RPMI7951 (cell line): ENCODE measurements around the gene TSEN2.

- RAMPAGE, long total RNA, result no peak
Measured at GRCh38 chr3:11592768-11593135, 51.0 kb downstream of the VGLL4 start.

- RAMPAGE, long total RNA, result no peak
Measured at GRCh38 chr3:11603332-11604110, 40.2 kb downstream of the VGLL4 start.

DNA sequence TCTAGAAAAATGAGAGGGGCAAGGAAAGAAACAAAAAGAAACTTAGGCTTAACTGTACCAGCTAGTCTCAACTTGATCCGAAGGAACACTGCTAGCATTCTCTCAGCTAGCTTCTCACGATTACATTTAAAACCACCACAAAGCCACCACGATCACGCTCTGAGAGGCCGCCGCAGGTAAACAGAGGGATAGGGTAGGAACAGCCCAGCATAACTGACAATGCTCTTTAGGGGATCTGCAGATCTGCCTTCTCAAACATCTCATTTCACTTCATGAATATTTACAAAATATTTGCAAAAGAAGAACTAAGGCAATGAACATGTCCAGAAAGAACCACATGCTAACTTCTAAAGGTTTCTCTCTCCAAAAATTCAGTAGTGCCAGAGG, 19.0 kb downstream of the VGLL4 start:
- RAMPAGE, long total RNA, result no peak

DNA sequence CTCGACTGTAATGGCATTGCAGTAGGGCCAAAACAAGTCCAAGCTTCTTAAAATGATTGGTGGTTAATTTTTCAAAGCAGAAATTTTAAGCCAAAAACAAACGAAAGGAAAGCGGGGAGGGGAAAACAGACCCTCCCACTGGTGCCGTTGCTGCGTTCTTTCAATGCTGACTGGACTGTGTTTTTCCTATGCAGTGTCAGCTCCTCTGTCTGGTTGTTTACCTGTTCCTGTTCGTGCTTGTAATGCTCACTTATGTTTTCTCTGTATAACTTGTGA, 24.6 kb upstream of the TIMP4 start:
- RAMPAGE, long total RNA, result no peak

DNA sequence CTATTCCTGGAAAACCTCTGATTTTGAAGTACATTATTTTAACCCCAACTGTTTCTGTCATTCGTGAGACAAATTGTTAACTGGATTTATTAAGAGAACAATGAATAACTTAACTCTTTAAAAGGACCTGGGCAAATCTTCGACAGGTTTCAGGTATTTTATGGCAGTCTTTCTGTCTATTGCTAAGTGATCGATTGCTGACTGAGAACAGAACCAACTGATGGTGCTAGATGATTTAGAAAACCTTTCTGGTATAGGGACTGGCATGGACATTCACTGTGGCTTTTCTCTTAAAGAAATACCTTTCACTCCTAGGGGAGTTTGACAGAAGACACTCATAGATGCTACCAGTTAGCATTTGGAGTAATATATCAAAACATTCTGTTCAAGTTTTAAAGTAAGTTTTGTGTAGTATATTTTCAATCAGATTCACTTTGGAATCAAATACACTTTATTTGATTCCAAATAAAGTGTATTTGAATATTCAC, 638 bp downstream of the PPARG start:
- RAMPAGE, long total RNA, result no peak

- RAMPAGE, long total RNA, result no peak
Measured at GRCh38 chr3:12436244-12437172, 47.8 kb upstream of the TSEN2 start.

DNA sequence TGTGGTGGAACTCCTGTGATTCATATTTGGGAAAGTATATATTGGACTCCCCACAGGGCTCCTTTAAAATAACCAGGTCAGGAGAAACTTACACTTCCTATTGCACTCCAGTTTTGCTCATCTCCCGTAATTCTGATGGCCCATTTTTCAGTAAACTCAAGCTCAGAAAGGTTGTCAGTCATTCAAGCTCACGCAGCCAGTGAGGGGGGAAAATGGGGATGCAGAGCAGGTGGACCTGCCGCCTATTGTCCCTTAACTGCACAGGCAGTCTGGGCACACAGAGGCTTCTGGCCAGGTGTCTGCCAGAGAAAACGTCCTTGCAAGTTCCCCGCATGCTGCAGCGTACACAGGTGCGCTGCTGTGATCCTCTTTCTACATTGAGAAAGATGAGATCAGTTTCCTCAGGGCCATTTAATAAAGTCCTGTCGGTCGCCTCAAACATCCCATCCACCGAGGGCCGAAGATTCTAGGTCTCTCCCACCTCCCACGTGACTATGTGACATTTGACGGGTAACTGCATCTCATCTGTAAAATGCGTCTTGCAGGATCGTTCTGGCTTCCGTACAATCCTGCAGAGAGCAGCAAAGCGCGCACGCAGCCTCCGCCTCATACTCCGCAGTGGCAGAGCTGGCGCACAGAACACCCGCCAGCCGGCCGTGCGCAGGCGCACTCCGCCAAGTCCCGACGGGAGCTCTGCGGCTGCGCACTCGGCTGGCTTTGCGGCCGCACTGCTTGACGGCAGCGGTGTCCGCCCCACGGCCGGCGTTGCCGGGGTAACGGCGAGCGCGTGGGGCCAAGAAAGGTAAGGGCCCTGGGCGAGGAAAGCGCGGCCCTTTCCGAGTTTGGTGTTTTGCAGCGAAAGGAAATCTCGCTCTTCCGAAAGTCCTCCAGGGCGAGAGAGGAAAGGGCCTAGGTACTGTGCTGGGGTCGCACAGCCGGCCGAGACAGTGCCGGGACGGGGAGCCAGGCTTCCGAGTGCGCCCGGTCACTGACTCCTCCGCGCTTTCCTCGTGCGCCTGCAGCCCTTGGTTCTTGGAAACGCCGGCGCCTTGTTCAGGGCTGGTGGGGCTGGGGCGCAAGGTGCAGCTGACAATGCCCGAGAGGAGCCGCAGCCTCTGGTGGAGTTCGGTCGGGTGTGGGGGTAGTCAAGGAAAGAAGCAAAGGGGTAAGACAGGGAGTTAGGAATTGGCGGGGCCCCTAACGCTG, at the start of gene TSEN2:
TSEN2 (plus strand) TSS at position 765 of the 1,206 bp plus-strand sequence.
- RAMPAGE, long total RNA, result no peak

- RAMPAGE, long total RNA, result no peak
Measured at GRCh38 chr3:12508196-12509187, 24.2 kb downstream of the TSEN2 start.

- RAMPAGE, long total RNA, result no peak
Measured at GRCh38 chr3:12664661-12664790, 609 bp upstream of the RAF1 start.

- RAMPAGE, long total RNA, result no peak
Measured at GRCh38 chr3:12679512-12679926, 15.6 kb upstream of the RAF1 start.

- RAMPAGE, long total RNA, result no peak
Measured at GRCh38 chr3:12909193-12909895, 68.0 kb upstream of the RPL32 start.

DNA sequence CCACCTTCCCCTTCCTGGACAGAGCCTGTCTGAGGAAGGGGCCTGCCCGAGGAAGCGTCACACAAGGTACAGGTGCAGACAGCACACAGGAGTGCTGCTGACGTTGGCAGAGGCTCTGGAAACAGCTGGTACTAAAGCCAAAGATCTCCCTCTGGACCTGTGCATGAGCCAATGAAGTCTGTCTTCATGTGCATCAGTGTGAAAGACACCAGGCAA, 71.6 kb upstream of the RPL32 start:
- RAMPAGE, long total RNA, result no peak

GRCh38 chr3:12916305-12916778, 75.0 kb upstream of the RPL32 start:
- RAMPAGE, long total RNA, result no peak

DNA sequence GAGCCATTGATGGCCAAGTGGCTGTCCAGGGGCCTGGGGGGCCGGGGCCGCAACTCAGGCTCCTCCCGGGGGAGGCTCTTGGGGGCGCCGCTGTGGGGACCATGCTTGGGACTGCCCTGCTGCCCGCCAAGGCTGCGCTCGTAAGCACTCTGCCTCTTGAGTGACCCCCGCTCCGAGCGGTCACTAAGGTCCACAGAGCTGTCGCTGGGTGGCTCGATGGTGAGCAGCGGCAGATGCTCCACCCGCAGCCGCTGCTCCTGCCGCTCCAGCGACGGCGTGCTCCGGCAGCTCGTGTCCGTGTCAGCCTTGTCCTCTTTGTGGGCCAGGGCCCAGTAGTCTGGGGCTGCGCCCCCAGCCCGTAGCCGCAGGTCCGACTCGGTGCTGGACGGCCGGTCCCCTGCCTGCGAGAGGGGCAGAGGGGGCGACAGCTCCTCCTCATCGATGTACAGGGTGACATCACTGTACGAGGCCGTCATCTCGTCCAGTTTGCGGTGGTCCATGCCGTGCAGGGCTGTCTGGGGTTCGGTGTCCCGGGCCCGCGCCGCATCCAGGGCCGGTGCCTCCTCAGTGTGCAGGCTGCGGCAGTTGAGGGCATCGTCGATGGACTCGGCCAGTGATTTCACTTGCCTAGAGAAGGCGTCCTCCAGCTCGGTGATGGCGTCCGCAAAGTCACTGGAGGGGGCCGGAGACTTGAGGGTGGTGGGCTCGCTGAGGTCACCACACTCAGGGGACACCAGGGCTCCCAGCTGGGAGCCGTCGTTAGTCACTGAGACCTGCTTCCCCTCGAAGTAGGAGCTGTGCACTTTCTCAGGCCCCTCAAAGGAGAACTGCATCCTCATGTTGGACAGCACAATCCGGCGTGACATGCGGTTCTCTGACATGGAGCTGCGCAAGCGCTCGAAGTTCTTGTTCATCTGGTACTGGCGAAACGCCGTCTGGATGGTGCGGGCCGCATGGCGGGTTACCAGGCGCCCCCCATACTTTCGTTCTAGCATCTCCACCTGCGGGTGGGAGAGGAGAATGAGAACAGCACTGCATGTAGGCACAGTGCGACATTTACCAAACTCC, 94.7 kb upstream of the RPL32 start:
- RAMPAGE, long total RNA, result no peak

DNA sequence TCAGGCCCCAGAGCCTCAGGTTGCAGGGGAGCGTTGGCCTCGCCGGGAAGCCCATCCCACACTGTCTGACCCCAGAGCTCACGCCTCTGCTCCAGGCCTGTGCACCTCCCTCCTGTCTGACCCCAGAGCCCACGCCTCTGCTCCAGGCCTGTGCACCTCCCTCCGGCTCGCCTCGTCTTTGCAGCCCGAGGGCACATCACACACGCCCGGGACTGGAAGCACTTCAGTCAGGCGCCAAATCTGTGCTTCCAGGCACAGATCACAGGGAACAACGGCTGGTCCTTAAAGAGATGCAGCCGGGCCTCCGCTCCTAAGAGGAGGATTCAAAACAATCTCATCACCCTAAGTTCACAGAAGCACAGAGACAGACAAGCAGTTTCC, 103.0 kb upstream of the RPL32 start:
- RAMPAGE, long total RNA, result no peak

DNA sequence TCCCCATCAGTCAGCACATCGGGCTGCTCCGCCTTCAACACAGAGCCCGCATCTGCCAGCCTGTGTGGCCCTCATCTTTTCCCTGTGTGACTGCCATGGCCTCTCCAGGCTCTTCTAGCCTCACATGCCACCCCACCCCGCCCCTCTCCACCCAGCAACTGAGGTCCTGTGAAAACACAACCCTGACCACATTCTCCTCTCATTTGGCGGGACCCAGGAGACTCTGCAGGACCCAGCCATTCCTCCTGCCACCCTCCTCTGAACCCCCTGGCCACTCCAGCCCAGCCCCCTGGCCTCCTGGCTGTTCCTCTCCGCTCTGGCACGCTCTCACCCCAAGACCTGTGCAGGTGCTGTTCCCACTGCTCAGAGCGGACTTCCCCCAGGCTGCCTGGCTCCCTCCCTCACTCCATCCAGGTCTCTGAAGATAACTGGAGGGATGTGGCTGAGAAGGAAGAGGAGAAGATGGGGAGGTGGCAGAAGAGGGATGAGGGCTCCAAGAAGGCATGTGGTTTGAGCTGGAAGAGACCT, 111.1 kb upstream of the RPL32 start:
- RAMPAGE, long total RNA, result no peak

DNA sequence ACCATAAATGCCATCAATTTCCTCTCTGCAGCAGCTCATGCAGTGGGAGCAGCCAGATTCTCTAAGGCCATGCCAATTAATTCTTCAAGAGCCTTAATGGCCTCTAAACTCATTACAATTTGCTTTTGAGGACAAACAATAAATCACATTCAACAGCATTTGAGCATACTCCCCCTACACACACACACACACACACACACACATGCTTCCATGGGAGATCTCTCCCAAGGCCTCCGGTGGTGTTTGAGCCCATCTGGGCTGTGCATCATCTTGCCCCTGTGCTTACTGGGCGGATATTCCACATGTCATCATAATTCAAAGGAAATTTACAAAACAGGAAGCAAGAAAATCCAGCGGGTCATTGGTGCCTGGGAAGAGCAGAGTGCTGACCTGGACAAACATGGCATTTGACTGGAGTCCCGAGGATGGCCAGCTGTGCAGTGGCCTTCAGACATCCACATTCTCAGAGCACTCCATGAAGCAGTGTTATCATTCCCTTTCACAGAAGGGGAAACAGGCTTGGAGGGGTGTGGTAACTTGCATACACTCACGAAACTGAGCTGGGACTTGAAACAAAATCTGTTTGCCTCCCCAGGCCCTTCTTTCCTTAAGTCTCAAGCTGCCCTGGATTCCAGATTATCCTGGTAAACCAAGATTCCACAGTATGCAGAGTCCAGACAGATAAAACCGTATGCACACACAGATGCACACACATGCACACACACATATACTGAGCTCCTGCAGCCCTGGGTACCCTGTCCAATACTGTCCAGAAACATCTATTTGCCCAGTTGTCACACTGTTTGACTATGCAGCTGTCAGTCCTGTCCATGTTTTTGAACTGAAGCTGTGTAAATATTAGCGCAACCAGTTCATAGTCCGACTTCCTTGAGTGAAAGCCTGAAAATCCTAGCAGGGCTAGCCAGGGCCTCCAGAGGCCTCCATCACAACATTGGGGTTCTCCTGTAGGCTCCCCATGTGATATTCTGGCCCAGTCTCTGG, 108.8 kb downstream of the IQSEC1 start:
- RAMPAGE, long total RNA, result no peak

GRCh38 chr3:13011376-13012153, 61.7 kb downstream of the IQSEC1 start:
- RAMPAGE, long total RNA, result no peak

- RAMPAGE, long total RNA, result no peak
Measured at GRCh38 chr3:13021021-13021580, 52.1 kb downstream of the IQSEC1 start.

DNA sequence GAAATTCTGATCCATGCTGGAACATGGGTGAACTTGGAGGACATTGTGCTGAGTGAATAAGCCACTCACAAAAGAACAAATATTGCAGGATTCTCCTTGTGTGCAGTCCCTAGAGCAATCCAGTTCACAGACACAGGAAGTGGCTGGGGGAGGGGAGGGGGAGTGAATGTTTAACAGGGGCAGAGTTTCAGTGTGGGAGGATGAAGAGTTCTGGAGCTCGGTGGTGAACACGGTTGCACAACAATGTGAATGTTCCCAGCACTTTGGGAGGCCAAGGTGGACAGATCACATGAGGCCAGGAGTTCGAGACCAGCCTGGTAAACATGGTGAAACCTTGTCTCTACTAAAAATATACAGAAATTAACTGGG, 157.4 kb downstream of the NUP210 start:
- RAMPAGE, long total RNA, result no peak